Daoy (cell line): ENCODE measurements around a stretch of chr22.

GRCh38 chr22:18967463-18968192 is 31.5 kb upstream of the PRODH start:
- RAMPAGE, long total RNA, result no peak

GRCh38 chr22:19176440-19177563 is 1.7 kb downstream of the SLC25A1 start:
- RAMPAGE, long total RNA, result no peak

DNA sequence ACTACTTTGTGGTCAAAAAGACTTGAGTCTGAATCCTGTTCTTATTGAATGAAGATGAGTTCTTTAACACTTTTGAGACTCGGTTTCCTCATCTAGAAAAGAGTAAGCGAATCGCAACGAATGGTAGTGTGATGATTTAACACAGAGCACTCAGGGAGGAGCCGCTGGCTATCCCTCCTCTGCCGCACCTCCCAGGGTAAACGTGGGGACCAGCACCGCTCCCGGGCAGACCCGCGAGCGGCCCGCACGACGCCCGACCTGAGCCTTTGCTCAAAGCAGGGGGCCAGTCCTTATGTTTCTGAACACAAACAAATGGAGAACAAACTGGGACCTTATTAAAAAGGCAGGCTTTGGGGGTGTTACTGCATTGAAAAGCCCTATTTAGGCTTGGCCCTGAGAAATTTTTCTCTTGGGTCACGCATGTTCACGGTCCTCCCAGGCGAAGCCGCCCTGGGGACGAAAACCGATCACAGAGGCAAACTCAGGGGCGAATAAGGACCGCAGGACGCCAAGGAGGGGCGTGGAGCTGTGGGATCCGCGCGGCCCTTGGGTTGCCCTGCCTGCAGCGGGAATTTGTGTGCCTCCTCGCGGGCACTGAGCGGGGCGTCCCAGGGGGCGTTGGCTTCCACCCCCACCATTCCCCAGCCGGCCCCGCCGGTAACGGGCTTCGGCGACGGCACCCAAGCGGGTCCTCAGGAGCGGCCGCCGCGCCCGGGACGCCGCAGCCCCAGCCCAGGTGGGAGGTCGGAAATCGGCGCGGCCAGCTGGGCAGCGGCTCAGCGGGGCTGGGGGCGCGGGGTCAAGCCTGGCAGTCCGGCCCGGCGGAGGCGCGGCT is 570 bp downstream of the CLTCL1 start:
- RAMPAGE, long total RNA, result no peak

DNA sequence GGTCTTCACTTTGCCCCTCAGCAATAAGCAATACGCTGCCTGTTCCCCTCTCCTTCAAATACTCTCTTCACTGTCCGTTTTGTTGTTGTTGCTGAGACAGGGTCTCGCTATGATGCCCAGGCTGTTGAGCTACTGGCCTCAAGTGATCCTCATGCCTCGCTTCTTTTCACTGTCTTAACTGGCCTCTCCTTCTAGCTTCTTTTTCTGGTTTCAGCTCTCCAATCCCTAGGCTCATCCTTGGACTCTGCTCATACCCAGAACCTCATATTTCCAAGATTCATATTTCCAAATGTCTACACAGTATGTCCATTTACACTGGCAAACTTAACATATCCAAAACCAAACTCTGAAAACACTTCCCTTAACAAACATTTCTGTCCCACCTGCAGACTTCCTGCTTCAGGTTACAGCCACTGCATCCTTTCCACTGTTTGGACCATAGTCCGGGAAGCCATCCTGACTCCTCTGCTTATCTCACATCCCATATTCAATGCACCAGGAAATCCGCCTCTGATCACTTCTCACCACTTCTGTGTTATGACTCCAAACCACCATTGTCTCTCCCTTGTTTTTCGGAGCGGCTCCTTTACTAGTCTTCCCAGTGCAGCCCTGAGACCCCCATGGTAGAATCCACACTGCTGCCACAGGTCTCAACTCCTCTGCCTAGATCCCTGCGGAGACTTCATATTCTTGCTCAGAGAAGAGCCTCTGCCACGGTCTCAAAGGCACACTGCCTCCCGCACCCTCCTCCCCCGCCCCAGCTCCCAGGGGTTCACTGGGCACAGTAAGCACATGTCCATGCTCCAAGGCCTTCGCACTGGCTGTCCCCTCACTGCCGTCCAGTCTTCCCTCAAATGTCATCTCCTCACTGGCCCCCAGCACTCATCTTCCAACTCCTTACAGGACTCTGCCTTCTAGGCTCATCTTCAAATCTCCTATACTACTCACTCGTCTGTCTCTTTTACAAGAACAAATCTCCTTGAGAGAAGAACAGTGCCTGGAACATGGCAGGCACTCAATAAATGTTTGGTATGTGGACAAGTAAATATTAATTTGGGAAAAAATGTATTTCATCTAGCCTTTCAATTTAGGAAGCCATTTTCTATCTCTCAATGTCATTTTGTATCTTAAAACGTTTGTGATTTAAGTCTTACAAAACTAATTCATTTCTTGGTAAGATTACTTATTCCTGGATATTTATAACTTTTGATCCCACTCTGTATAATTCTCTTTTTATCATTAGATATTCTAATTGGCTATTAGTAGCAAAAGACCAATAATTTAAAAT is 29.9 kb downstream of the HIRA start:
- RAMPAGE, long total RNA, result no peak

GRCh38 chr22:19503188-19504315 is 20.7 kb downstream of the CLDN5 start:
- RAMPAGE, long total RNA, result no peak

GRCh38 chr22:19543807-19544025 is 19.5 kb upstream of the CLDN5 start:
- RAMPAGE, long total RNA, result no peak

- RAMPAGE, long total RNA, result no peak
These were observed 2.9 kb downstream of the SEPTIN5 start for GRCh38 chr22:19717126-19717584.

DNA sequence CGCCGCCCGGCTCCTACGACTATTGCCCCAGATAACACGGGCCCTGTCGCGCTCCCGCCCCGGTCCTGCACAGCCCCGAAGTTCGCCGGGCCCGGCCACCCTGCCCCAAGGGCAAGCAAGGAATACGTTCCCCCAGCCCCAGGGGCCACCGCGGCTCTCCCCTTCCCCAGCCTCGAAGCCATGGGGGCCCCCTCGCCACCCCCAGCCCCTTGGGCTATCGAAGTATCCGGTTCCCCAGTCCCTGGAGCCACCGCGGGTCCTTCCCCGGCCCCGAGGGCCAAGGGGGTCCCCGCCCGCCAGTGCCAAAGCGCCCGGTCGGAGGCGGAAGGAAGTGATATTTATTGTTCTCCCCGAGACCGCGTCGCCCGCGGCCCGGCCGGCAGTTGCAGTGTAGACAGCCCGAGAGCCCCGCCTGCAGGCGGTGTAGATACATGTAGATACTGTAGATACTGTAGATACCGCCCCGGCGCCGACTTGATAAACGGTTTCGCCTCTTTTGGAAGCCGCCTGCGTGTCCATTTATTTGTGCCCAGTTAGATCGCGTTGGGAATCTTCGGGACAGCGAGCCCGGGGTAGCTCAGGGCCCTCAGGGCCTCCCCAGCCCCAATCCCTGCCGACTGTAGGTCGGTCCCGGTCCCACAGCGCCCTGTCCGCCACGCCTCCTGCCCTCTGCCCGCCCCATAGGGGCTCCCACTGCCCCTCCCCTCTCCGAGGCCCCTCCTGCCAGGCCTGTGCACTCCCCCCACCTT is 6.4 kb downstream of the TBX1 start:
- RAMPAGE, long total RNA, result no peak

- RAMPAGE, long total RNA, result no peak
These were observed 7.2 kb downstream of the TBX1 start for GRCh38 chr22:19767625-19768393.

DNA sequence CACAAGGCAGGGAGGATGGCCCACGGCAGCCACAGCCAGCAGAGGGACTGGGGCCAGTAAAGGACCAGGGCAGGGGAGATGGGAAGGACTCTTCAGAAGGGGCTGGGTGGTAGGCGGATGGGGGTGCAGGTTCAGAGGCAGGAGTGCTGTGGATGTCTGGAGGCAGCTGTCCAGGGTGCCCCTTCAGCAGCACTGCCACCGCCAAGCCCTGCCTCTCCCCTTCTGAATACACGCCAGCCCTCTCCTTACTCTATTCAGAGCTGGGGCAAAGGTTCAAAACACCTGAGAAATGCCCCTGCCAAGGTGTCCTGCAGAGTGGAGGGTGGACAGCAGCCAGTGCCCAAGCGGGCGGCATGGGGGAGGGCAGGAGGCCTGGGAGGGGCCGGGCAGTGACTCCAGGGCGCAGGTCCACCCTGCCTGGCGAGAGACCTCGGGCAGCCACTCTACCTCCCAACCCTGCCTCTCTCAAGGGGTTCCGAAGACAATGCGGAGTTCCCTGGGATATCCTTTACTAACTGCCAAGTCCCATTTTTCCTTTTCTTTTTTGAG is 31.9 kb downstream of the GNB1L start:
- RAMPAGE, long total RNA, result no peak

DNA sequence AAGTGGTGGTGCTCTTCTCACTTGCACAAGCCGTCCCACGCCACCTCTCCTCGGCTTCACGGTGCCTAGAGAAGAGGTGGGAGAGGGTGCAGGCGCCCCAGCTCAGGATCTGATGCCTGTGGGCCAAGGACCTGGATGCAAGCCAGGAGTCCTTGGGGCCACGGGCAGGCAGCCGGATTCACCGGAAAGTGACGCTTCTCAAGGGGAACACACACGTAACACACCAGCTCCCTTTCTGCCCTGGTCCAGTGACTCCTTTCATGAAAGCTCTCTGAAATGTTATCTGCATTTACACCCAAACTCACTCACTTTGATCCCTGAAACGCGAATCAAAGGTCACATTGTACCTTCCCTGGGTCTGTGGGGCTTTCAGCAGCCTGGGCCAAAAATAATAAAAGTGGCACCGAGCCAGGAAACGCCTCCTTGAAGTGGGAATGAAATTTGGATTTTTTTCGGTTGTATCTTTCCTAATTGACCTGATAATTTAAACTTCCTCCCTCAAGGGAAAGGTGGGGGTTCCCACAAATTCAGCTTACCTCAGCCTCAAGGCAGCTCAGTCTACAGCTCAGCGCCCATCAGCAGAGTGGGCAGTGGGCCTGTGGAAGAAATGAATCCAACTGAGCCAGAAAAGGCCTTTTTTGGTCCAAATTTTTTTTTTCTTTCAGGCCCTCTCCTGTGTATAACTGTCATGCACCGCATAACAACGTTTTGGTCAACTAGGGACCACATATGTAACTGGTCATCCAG is 1.2 kb upstream of the GNB1L start:
- RAMPAGE, long total RNA, result no peak

GRCh38 chr22:19873371-19873962 is 18.8 kb upstream of the GNB1L start:
- RAMPAGE, long total RNA, result no peak

DNA sequence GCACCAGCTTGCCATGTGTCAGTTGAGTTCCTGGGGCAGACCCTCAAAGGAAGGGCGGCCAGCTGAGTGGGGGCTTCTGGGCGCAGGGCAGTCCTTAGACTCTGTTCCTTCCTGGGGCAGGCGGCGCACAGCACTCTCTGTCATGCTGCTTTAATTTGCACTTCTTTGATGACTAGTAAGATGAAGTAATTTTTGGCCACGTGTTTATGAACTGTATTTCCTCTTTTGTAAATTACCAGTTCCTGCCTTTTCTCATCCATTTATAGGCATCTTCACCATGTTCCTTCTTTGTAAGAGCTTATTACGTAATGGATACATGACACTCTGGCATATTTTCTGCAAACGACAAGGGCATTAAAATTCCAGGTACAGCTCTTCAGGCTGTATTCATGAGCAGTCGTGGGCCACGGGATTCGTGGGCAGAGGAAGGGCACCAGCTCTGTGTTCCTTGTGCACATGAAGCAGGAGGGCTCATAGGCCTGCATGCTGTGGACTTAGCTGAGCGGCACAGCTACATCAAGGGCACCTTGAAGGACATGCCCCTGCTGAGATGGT is 32.3 kb upstream of the GNB1L start:
- RAMPAGE, long total RNA, result no peak

DNA sequence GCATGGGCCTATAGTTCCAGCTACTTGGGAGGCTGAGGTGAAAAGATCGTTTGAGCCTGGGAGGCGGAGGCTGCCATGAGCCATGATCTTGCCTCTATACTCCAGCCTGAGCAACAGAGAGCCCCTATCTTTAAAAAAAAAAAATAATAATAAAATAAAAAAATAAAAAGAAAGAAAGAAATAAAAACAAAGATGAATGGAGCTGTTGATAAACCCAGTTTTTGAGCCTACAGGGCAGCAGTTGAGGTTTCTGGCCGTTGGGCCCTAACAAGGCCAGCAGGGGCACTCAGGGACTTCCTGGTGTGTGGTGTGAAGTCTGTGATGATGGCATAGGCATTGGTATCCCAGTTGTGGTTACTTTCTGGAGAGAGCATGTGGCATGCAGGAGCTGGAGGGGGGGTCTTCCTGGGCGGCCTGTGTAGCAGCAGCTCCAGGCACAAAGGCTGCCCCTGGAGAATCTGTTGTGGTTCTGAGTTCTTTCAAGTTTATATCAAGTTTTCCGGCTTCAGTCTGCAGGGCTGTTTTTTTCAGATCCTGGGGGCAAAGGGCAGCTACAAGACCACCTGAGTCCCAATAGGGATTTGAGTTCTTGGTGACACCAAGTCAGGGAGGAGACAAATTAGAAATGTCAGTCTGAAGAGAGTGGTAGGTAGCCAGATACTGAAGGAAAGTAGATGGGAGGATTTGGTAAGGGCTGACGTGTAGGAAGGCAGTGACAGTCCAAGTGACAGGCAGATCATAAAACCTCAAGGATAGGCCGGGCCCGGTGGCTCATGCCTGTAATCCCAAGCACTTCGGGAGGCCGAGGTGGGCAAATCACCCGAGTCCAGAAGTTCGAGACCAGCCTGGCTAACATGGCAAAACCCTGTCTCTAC is 2.1 kb upstream of the TXNRD2 start:
- RAMPAGE, long total RNA, result no peak

DNA sequence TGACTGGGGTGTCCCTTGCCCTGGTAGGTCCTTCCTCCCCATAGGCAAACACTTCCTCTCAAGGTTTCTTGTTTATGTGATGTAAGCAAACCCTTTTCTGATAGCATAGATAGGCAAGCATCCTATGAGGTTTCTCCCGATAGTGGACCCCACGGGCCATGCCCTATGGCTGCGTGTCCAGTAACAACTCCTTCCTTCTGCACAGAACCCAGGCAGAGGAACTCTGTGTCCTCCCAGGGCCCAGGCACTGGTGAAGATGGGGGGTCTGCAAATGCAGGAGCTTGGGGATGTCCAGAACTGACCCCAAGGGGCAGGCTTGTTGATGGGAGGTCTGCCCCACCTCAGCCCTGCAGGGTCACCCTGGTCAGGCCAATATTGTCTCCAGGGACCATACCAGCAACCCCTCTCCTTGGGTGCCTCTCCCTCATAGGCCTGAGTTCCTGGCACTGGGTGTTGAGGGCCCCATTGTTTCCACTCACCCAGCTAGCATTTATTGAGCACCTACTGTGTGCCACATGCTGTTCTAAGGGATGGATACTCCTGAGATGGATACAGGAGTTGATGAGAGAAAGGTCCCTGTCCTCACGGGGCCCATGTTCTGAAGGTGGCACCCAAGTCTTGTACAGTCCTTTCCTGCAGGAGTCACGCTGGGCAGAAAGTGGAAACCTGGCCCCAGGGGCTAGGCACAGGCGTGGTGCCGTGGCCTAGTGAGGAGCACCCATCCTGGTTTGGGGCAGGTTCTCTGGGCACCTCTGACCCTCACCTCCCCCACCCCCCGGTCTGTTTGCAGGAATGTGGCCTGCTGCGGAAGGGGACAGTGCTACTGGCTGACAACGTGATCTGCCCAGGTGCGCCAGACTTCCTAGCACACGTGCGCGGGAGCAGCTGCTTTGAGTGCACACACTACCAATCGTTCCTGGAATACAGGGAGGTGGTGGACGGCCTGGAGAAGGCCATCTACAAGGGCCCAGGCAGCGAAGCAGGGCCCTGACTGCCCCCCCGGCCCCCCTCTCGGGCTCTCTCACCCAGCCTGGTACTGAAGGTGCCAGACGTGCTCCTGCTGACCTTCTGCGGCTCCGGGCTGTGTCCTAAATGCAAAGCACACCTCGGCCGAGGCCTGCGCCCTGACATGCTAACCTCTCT is 26.5 kb upstream of the TXNRD2 start:
- RAMPAGE, long total RNA, result no peak

GRCh38 chr22:19969065-19970258 is 27.8 kb upstream of the TXNRD2 start:
- RAMPAGE, long total RNA, result no peak

GRCh38 chr22:19982521-19983466 is 33.8 kb downstream of the ARVCF start:
- RAMPAGE, long total RNA, result no peak

DNA sequence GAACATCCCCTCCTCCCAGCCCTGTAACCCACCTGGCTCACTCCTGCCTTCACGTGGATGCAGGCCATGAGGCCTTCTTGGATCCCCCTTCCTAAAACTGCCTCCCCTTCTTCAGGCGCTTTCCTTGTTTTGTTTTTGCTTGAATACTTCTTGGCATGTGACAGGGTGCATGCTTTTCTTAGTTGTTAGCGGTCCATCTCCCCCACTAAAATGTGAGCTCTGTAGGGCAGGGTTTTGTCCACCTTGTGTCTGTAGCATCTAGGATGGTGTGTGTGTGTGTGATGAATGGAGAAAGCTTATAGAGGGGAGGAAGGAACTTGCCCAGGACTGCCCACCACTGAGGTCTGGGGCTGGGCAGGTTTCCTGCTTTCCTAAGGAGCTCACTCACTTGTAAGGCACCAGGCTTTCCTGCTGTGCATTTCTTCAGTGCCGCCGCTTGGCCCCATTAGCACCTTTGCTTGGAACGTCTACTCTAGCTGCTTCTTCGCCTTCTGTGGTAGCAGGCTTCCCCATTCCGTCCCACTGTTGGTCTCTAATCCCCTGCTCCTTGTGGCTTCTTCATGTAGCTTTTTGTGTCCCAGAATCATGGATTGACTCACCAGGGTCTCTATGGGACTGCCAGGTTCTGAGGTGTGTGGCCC is 3.2 kb downstream of the DGCR8 start:
- RAMPAGE, long total RNA, result no peak

- RAMPAGE, long total RNA, result no peak
These were observed 13.4 kb downstream of the DGCR8 start for GRCh38 chr22:20093330-20093961.

- RAMPAGE, long total RNA, result no peak
These were observed 8.5 kb upstream of the RANBP1 start for GRCh38 chr22:20107193-20107973.